Heart (tissue), 3 donors: ENCODE measurements around a stretch of chr10.

DNA sequence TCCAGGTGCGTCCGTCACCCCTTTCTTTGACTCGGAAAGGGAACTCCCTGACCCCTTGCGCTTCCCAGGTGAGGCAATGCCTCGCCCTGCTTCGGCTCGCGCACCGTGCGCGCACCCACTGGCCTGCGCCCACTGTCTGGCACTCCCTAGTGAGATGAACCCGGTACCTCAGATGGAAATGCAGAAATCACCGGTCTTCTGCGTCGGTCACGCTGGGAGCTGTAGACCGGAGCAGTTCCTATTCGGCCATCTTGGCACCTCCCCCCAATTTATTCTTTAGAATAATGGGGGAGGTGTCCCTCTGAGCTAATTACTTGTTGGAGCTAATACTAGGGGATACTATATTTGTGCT, 78.3 kb downstream of the GPR158 start:
- RAMPAGE, long total RNA, 2 experiments, result no peak in any of the 2 experiments

DNA sequence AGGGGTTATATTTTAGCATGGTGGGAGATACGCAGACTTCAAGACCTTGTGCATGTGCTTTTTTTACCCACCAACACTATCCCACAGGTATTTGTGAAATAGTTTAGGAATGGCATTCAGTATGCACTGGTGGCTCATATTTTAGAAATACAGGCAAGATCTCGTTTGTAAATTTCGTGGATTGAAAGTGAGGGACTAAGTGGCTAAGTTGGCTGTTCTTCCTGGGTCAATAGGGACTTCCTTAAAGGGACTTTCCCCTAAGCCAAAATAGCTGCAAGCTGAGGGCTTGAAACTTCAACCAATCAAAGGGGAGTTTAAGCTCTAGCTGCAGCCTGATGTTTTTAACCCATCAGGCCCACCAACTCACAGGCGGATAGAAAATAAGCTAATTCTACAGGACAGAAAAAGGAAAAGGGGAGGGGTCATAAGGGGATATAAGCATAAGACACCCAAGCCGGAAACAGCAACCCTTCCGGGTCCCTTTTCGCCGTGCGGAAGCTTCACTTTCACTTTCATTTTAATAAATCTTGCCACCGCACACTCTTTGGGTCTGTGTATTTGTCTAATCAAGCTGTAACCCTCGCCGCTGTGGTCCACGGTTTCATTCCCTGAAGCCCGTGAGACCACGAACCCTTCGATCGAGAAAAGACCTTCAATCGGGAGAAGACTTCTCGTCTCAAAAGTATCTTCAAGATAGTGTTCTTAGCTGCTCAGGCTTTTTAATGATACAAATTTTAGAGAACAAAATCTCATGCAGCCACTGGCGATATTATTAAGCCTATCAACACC, 291.1 kb downstream of the GPR158 start:
- RAMPAGE, long total RNA, 2 experiments, result no peak in any of the 2 experiments

- RAMPAGE, long total RNA, 2 experiments, result no peak in any of the 2 experiments
Measured at GRCh38 chr10:26481979-26482701, 44.0 kb downstream of the APBB1IP start.

- RAMPAGE, long total RNA, 2 experiments, result no peak in any of the 2 experiments
Measured at GRCh38 chr10:26486203-26486649, 48.1 kb downstream of the APBB1IP start.

DNA sequence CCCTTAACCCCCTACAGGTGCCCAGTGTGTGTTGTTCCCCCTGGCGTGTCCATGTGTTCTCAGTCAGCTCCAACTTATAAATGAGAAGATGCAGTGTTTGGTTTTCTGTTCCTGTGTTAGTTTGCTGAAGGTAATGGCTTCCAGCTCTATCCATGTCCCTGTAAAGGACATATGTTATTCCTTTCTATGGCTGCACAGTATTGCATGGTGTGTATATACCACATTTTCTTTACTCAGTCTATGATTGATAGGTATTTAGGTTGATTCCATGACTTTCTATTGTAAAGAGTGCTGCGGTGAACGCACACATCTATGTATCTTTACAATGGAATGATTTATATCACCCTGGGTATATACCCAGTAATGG, 86.7 kb upstream of the ACBD5 start:
- RAMPAGE, long total RNA, 2 experiments, result no peak in any of the 2 experiments

DNA sequence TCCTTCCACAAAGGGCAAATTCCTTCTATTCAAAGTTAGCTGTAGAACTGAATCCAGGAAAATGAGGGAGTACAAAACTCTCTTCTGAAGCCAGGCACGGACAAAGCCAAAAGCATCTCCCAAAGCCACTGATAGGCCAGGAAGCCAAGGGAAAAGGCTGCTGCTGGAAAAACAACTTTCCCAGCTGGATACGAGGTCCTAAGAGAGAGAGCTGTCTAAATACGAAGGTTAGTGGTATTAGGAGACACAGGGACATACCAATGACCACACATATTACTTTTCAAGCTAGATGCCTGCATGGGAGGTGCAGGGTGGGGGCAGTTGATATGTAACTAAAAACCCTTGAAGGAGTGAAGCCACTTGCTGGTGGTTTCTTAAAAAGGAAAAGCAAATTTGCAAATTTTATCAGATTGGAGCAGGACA, 43.5 kb downstream of the MKX start:
- RAMPAGE, long total RNA, 2 experiments, result no peak in any of the 2 experiments

DNA sequence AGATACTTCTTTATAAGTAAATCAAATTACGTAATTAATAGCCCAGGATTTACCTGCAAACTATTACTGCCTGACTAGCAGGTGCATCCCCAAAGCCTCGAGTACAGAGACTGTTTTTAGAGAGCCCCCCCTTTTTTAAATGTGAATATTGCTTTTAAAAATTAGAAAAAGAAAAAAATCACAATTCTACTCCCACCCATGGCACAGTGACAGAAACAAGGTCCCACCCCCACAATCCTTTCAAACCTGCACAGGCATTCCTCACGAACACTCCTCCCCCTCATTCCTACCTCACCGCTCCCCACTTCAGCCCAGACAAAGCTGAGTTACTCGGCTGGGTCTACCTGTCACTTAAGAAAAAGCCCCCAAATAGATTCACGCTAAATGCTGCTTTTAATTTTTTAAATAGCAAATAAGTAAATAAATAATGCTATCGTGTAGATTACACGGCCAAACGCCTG, 906 bp downstream of the MPP7 start:
- RAMPAGE, long total RNA, 2 experiments, result no peak in any of the 2 experiments

DNA sequence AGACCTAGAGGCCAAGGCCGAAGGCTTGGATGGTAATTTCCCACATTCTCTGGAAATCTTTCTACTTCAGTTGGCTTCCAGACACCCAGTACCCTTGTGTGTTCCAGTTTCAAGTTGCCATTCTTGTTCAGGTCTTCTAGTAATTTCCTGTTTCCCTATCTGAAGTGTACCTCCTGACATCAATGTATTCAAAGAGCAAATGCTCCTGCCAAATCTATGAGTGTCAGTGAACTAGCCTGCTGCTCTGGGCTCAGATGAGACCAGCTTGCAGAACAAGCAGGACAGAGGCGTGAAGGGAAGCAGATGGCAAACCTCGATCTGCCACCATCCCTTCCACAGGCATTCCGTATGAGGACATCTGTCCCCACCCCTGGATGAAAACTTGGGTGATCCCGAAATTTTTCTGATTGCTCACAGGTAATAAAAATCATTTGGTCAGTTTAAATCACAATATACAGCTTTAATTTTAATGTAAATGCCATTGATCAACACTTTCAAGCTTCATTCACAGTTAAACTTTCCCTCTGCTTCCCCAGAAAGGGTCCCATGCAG, 4.4 kb upstream of the MPP7 start:
- RAMPAGE, long total RNA, 2 experiments, result no peak in any of the 2 experiments

DNA sequence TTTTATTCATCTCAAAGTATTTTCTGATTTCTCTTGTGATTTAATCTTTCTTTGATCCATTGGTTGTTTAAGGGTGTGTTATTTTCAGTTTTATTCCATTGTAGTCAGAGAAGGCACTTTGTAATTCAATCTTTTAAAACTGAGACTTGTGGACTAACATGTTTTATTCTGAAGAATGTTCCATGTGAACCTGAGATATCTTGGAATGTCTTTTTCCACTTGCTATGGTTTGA, 14.5 kb upstream of the WAC start:
- RAMPAGE, long total RNA, 2 experiments, result no peak in any of the 2 experiments

DNA sequence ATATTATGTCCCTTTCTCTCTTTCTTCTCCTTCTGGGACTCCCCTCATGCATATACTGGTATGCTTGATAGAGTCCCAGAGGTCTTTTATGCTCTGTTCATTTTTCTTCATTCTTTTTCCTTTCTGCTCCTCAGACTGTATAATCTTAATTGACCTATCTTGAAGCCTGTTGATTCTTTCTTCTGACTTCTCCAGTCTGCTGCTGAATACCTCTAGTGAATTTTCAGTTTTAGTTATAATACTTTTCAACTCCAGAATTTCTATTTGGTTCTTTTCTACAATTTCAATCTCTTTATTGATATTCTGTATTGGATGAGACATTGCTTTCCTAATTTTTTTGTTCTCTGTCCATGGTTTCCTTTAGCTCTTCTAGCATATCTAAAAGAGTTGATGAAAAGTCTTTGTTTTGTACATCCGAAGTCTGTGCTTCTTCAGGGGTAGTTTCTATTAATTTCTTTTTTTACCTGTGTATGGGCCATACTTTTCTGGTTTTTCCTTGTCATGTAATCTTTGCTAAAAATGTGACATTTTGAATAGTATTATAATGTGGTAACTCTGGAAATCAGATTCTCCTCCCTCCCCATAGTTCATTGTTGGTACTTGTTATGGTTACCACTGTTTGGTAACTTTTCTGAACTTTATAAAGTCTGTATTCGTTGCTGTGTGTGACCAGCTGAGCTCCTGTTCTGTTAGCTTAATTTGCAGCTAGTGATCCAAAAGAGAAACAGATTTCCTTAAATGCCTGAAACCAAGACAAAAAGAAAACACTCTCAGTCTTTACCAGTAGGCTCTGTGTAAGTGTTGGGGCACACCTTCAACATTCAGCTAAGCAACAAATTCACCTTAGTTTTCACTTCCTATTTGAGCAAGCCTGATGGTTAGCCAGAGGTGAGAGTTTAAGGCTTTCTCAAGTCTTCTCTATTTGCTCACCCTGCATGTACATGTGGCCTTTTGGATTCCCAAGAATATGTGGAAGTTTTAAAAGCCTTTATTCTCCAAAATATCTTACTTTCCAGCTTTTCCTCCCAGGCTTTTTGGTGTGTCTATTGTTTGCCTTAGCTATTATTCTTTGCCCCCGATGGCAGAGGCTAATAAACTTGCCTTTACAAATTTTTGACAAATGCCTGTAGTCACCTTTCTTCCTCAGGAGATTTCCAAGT, 8.7 kb upstream of the WAC start:
- RAMPAGE, long total RNA, 2 experiments, result no peak in any of the 2 experiments

DNA sequence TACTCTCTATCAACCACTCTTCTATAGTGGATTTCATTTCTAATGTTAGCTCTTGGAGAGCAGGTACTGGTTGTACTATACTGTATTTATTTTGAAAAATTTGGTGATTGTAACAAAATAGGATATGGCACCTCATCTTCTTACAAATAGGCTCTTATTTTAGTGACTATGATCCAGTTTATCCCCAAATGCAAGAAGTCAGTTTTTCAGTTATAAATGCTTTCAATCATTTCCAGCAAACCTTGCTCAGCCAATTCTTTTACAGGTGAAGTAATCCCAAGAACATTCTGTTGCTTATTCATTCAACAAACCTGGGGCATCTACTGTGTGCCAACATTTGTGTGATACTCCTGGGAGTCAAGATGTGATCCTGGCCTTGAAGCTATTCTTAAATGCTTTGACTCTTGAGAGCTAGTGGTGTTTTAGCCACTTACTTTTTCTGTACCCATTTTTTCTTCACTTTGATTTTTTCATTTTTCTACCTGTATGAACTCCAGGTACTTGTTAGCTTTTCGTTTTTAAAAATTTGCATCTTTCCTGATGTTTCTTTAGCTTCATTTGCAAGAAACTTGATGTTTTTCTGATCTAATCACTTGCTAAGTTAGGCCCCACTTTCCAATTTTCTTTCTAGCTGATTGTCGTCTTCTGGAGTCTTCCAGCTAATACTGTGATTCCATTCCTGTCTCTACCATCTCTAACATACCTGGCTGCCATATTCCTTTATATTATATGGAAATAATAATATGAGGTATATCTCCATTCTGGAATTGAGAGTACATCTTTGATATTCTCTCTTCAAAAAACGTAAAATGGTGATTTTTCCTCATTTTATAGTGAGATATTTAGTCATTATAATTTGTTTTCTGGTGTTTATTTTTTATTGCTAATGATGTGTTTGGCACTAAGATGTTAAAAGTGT, 4.7 kb downstream of the WAC start:
- RAMPAGE, long total RNA, 2 experiments, result no peak in any of the 2 experiments

- RAMPAGE, long total RNA, 2 experiments, result no peak in any of the 2 experiments
Measured at GRCh38 chr10:28539924-28541035, 7.4 kb downstream of the WAC start.

GRCh38 chr10:28595302-28596146, 62.6 kb downstream of the WAC start:
- RAMPAGE, long total RNA, 2 experiments, result no peak in any of the 2 experiments

- RAMPAGE, long total RNA, 2 experiments, result no peak in any of the 2 experiments
Measured at GRCh38 chr10:28721835-28722856, 44.8 kb downstream of the BAMBI start.

GRCh38 chr10:29131987-29132302, 156.9 kb upstream of the LYZL1 start:
- RAMPAGE, long total RNA, 2 experiments, result no peak in any of the 2 experiments

DNA sequence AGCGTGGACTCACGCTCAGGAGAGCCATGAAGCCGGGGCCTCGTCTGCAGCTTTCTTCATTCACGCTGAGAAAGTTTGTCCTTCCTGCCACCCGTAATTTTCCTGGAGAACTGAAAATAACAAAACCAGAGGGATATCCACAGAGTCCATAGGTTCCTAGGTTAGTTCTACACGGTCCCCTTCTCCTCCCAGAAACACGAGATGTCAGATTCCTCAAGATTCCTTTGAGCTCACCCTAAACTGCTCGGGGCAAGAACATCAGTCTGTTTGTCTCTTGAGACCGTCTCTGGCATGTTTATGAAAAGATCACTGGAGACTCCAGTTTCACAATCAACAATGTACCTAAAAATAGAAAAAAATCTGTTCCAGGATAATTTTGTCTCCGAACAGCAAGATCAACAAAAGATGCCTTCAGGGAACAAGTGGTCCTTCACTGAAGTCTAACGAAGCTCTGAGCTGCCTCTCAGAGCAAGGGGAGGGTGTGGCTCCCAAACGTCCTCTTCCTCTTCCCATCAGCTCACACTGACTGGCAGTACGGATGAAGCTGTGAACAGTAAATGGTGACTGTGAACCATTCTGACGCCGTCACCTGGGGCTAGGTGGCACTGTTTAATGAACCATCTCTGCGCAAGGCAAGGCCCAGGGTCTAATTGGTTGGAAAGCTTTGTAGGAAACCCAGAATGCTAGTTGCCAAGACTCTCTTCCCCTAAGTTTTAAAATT, 156.3 kb upstream of the LYZL1 start:
- RAMPAGE, long total RNA, 2 experiments, result no peak in any of the 2 experiments

- RAMPAGE, long total RNA, 2 experiments, result no peak in any of the 2 experiments
Measured at GRCh38 chr10:29446366-29447157, 157.7 kb downstream of the LYZL1 start.

GRCh38 chr10:29465305-29465797, 169.4 kb downstream of the SVIL start:
- RAMPAGE, long total RNA, 2 experiments, result no peak in any of the 2 experiments

GRCh38 chr10:29486006-29486735, 148.6 kb downstream of the SVIL start:
- RAMPAGE, long total RNA, 2 experiments, result no peak in any of the 2 experiments

GRCh38 chr10:29606358-29607293, 28.1 kb downstream of the SVIL start:
- RAMPAGE, long total RNA, 2 experiments, result no peak in any of the 2 experiments